Spinal cord (tissue), 3 donors: Measurements from ENCODE around the genes STRAP and MGST1.

DNA sequence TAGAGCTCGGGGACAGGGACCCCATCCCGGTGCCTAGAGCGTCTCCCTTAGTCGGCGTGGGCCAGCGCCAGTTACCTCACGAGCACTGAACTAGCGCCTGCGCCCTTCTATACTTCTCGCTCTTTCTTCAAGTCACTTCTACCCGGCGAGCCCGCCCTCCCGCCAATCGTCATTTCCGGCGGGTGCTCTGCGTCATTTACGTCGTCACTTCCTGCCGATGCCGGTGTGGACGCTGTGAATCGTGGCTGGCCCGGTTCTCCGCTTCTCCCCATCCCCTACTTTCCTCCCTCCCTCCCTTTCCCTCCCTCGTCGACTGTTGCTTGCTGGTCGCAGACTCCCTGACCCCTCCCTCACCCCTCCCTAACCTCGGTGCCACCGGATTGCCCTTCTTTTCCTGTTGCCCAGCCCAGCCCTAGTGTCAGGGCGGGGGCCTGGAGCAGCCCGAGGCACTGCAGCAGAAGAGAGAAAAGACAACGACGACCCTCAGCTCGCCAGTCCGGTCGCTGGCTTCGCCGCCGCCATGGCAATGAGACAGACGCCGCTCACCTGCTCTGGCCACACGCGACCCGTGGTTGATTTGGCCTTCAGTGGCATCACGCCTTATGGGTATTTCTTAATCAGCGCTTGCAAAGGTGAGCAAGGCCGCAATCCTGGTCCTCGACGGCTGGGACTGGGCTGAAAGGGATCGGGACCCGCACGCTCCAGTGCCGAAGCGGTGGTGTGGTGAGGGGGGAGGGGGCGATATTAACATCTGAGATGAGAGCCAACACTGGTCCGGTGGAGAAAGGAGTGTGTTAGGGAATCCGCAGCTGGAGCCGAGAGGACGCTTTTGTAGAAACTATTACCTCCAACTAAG lies at the start of gene STRAP:
STRAP (plus strand) TSS at position 200 of the 856 bp plus-strand sequence.
- PRO-cap, result no peak
- RAMPAGE, long total RNA, result start-site peak on the plus strand centred at position 210 of the sequence, 37 bp wide, 359 and 383 reads in 2 replicates; start-site peak on the plus strand centred at position 321 of the sequence, 74 bp wide, 81 and 72 reads in 2 replicates; start-site peak on the plus strand centred at position 443 of the sequence, 68 bp wide, 39 and 50 reads in 2 replicates

DNA sequence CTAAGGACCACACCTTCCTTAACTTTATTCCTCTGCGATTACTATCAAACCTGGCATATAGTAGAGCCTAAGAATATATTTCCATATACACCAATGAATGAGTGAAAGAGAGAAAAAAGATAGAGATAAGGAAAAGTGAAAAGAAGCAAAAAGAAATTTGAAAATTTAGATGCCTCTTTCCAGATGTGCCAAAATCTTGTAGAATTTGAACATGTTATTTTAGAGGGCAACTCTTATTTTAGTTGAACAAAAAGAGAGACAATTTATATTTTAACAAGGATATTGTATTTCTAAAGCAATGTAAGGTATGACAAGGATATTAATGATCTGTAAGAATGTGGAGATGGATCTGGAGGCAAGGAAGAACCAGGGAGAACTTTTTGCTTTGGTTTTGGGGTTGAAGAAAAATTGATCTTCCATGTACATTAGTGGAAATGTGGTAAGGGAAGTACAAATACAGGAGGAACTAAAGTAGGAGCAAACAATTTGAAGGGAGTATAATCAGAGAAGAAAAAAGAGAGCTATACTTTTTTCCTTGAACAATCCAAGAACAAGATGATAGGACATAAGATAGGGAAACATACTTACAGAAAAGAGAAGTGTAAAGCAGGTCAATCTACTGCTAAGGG lies 81.1 kb downstream of the DERA start:
- PRO-cap, result no peak
- RAMPAGE, long total RNA, result no peak

- PRO-cap, result no peak
- RAMPAGE, long total RNA, result no peak
Observed at GRCh38 chr12:16036478-16037508, 125.7 kb downstream of the DERA start.

GRCh38 chr12:16281032-16281575 lies 3.6 kb upstream of the SLC15A5 start:
- PRO-cap, result no peak
- RAMPAGE, long total RNA, result no peak

DNA sequence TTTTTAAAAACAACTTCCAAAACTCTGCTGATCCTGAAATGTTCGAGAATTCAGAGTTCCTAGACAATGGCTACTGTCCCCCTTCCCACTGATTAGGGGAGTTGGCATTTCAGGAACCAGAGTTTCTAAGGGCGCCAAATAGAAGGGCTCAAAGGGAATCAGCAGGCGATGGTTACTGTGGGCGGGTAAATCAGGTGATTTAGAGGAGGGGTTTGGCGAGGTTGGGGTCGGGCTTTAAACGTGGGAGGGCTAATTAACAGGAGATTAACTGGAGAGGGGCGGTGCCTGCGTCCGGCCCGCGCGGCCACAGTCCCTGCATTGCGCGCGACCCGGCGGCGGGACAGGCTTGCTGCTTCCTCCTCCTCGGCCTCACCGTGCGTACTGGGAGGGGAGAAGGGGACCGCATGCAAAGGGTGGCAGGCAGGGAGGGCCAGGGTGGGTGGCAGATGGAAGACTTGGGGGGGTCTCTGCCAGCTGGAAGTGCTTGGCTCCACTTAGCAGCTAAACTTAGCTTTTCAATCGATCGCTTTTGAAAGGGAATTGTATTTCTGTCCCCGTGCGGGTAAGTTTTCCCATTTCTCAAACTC lies at the start of gene MGST1:
MGST1 (plus strand) TSS at position 309 of the 587 bp plus-strand sequence.
- PRO-cap, result no peak
- RAMPAGE, long total RNA, result no peak

DNA sequence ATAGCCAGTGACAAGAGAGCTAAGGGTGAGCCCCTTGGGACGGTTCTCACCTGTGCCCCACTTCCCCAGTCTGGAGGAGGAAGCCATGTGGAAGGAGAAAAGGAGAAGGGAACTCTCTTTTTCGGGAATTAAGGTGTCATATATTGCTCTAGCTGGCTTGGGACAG lies 742 bp downstream of the MGST1 start:
- PRO-cap, result no peak
- RAMPAGE, long total RNA, result no peak

DNA sequence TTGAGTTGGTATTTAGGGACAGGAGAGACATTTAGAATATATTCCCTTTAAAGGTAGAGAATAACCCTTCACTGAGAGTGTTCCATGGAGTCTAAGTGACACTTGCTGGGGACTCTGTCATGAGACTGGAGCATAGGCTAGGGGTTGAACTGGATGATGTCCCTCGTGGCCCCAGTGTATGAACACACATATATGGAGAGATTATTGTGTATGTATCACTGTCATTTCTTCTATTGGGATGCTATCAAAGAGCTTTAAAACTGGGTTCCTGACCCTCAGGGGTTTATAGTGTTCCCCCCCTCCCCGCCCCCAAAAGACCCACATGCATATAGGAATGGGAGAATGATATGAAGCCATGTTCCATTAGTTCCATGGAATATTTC lies 13.2 kb downstream of the MGST1 start:
- PRO-cap, result no peak
- RAMPAGE, long total RNA, result no peak

GRCh38 chr12:16600355-16601141 lies 5.4 kb downstream of the LMO3 start:
- PRO-cap, result no peak
- RAMPAGE, long total RNA, result no peak

GRCh38 chr12:16604614-16605610 lies 1.1 kb downstream of the LMO3 start:
- PRO-cap, result no peak
- RAMPAGE, long total RNA, result no peak

DNA sequence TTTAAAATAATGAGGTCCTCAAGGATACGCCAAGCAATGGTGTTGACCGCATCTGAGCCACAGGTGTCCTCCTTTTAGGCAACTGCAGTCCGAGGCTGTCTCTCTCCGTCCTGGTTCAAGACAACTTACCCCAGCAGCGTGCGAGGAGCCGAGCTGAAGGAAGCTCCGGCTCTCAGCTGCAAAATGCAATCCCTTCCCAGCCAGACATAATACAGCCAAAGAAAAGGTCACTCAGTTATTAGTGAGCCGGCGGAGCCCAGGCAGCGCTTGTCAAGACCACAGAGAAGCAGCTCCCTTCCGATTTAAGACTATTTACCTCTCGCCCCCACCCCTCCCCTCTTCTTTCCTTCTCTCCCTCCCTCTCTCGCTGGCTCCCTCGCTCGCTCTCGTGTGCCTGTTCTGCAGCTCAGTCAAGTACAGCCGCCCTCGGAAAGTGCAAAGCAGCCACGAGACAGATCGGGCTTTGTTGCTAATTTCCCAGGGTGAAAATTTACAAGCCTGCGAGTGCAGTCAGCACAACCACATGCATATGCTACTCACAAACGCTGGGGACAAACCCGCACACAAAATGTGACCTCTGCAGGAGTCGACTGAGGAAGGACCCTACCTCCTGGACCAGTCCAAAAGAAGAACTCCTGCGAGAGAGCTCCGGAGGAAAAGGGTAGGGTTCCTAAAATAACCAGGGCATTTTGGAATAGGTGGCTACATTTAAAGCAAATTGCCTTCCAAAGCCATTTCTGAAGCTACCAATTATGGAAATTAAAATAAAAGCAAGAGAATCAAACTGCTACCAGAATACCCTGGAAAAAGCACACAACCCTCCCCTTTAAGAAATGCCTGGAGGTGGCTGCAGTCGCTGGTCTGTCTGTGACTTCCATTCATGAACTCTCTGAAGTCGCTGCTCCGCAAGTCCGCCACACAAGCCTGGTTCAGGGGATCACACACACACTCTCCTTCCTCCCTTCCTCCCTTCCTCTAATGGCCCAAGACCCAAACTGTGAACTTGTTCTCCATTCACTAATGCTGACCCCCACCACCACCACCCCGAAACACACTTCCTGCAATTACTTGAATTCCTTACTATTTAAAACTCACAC lies 596 bp upstream of the LMO3 start:
- PRO-cap, result no peak
- RAMPAGE, long total RNA, result no peak

- PRO-cap, result no peak
- RAMPAGE, long total RNA, result no peak
Observed at GRCh38 chr12:17409772-17410040, 680.3 kb downstream of the RERGL start.

DNA sequence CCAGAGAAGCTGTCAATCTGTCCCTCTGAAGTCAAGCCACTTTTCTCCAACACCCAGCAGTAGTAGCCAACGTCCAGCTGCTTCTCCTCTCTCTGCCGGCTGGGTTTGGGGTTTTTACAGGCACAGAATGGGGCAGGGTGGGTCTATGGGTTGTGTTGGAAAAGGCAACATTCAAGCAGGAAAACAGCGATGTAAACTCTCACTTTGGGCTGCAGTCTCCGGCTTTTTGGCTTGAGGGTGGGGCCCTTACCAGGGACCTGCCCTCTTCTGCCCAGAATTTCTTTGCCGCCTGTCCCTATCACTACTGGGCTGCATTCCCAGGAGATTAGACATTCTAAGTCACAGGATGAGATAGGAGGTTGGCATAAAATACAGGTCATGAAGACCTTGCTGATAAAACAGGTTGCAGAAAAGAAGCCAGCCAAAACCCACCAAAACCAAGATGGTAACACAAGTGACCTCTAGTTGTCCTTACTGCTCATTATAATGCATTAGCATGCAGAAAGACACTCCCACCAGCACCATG lies 16.4 kb downstream of the CAPZA3 start:
- PRO-cap, result no peak
- RAMPAGE, long total RNA, result no peak

- PRO-cap, result no peak
- RAMPAGE, long total RNA, result no peak
Observed at GRCh38 chr12:19036608-19036822, 93.0 kb upstream of the PLEKHA5 start.

DNA sequence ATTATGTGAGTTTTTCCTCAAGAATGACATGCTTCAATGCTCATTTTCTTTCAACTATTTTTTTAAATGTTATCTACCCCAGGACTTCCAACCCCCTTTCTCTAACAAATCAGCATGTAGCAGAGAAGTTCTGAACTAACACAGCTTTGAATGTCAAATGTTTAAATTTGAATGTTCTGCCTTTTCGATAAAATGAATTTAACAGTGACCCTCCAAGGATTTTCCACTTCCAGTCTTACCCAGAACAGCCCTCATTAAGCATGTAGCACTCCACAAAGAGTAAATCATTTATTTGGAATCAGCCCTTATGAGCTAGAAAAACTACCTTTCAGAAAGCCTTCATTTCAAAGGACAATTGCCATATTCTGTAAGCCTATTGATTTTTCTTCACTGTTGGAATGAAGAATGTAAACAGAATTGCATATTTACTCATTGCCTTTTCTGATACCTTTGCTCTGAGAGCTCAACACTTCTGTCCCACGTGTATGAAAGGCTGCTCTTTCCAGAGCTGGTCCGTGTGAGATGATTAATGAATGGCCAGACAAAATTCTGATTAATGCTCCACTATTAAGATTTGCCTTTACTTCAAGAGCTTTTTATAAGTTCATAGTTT lies 63.2 kb upstream of the PLEKHA5 start:
- PRO-cap, result no peak
- RAMPAGE, long total RNA, result no peak

DNA sequence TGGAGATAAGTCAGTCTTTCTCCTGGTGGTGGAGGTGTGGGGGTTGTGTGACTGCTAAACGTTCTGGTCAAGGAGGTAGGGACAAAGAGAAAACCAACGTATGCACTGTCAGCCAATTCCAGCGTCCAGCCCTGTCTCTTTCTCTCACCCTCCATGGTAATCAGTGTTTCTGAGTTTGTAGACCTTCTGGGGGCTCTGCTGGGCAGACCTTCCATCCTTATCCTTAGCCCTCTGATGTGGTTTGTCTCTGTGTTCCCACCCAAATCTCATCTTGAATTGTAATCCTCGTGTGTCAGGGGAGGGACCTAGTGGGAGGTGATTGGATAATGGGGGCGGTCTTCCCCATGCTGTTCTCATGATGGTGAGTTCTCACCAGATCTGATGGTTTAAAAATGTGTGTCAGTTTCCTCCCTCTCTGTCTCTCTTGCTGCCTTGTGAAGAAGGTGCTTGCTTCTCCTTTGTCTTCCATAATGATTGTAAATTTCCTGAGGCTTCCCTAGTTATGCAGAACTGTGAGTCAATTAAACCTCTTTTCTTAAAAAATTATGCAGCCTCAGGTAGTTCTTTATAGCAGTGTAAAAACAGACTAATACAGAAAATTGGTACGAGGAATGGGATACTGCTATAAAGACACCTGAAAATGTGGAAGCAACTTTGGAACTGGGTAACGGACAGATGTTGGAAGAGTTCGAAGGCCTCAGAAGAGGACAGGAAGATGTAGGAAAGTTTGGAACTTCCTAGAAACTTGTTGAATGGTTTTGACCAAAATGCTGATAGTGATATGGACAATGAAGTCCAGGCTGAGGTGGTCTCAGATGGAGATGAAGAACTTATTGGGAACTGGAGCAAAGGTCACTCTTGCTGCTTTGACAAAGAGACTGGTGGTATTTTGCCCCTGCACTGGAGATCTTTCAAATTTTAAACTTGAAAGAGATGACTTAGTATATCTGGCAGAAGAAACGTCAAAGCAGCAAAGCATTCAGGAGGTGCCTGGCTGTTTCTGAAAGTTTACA lies 143.0 kb downstream of the AEBP2 start:
- PRO-cap, result no peak
- RAMPAGE, long total RNA, result no peak

DNA sequence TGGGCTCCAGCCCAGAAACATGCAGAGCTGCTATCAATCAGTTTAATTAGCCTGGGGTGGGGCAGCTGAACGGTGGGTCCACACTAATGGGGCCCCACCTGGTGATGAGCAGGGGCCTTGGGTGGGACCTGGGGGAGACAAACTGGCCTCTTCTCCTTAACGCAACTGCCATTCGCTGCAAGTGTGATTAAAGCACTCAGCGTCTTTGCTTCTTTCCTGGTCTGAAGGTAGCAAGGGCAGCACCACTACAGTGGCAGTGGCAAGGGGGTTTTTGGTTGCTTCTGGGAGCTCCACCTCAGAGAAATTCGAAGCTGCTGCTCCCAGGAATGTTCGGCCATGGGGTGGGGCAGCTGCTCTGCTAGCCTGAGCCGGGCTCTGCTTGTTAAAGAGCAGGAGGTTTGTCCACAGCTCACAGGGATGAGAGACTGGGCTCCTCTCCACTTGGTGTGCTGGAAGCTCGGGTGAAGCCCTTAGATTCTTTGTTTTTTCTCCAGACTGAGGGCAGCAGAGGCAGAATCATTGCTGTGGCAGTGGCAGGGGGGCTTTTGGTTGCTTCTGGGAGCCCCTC lies 340.0 kb downstream of the AEBP2 start:
- PRO-cap, result no peak
- RAMPAGE, long total RNA, result no peak

- PRO-cap, result no peak
- RAMPAGE, long total RNA, result no peak
Observed at GRCh38 chr12:19945805-19946214, 422.5 kb upstream of the PDE3A start.

DNA sequence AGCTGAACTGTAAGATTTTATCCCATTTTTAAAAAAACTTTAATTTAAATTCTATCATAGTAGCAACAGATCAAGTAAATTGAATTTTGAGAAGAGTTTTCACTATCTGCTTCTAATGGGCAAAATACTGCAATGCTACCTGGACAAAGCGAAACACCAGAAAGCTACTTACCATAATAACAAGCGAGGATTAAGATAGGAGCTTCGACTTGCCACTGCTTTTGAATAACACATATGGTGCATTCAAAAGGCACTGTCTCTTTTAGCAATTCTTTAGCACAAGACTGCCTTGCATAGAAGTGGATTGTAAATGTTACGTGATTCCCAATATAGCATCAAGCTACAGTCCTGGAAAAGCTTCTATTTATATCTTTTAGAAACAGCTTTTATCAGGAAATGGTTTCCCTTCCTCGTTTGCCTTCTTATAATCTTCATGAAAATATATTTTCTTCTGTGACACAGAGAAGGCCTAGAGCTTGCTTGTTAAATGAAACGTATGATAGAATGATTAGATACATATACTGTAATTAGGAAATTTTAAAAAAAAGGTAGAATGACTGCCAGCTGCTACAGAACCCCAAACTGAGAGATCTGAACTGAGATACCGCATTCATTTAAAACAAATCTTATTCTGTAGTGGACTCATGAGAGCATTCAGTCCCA lies 258.6 kb upstream of the PDE3A start:
- PRO-cap, result no peak
- RAMPAGE, long total RNA, result no peak

- PRO-cap, result no peak
- RAMPAGE, long total RNA, result no peak
Observed at GRCh38 chr12:20212492-20213453, 155.6 kb upstream of the PDE3A start.

- PRO-cap, result no peak
- RAMPAGE, long total RNA, result no peak
Observed at GRCh38 chr12:20379287-20379719, 11.0 kb downstream of the PDE3A start.